IMR-90 (cell line): ENCODE measurements around a stretch of chr10.

- RRBS = no CpG with 5 or more reads among the region's 6 CpGs
CAGE:
- cytosol, long polyA plus RNA = no peak
- long polyA plus RNA = no peak
- nucleus, long polyA plus RNA = no peak
Measured at GRCh38 chr10:16985895-16986299, 143.7 kb downstream of the CUBN start.

DNA sequence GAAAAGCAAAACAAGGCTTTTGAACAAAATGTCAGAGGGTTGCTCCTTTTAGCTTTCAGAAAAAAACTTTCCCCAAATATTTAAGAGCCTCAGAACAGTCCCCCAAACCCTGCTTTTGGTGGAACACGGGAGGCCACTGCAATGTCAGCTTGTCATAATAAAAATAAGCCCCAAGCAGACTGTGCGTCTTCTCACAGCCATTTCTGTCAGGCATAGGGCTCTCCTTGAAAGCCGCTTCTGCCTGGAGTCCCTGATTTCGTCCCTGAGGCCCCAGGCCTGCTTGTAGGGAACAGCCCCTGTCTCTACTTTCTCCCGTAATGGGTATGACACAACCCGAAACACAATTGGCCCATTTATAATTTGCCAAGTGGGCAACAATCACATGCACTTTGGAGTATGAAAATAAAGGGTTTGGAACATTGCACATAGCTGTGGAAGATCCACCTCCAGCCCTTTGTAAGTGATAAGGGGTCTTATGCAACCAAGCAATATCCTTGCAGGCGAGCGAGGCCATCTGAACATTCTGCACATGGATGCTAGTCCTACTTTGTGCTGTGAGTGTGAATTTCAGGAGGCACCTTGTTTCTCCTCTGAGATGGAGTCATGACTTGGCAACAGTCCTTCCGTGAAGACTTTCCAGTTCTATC, 141.7 kb downstream of the CUBN start:
- RRBS = no CpG with 5 or more reads among the region's 9 CpGs
CAGE:
- cytosol, long polyA plus RNA = no peak
- long polyA plus RNA = no peak
- nucleus, long polyA plus RNA = no peak

DNA sequence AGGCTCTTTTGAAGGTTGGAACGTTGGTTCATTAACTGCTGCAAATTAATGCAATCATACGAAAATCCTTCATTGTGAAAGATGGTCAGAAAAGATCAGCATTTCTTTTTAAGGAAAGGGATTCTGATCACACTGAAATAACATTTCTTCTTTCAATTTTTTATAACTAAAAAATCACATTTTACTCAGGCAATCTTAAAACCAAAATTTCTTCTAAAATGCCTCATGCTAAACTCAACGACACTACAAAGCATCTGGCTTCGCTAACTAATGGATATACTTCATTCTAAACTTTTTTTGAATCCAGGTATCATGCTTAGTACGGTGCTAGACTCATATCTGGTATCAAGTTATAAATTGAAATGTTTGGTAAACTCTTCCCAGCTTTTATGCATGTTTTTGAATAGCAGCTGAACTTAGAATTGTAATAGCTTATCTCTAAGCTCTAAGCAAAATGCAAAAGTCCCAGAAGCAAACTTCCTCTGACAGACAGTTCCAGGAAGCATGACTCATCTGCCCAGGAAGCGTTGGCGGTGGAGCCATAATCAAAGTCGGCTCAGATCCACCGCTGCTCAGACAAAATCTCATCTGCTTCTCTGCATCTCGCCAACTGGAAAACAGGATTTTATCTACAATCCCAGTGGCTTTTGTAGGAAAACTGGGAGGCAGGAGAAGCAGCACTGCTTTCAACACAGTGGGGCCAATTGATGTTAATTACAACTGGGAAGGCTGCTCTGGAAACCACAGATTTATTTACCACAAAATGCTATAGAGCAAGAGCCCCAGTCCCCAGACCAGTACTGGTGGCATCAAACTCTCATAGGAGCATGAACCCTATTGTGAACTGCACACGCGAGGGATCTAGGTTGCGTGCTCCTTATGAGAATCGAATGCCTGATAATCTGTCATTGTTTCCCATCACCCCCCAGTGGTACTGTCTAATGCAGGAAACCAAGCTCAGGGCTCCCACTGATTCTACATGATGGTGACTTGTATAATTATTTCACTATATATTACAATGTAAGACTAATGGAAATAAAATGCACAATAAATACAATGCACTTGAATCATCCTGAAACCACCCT, 100.1 kb downstream of the CUBN start:
- RRBS = no CpG with 5 or more reads among the region's 14 CpGs
CAGE:
- cytosol, long polyA plus RNA = no peak
- long polyA plus RNA = no peak
- nucleus, long polyA plus RNA = no peak

- RRBS = no CpG with 5 or more reads among the region's 3 CpGs
CAGE:
- cytosol, long polyA plus RNA = no peak
- long polyA plus RNA = no peak
- nucleus, long polyA plus RNA = no peak
Measured at GRCh38 chr10:17062395-17062924, 67.2 kb downstream of the CUBN start.

GRCh38 chr10:17231137-17231793, 3.2 kb downstream of the VIM start:
- RRBS = no CpG with 5 or more reads among the region's 6 CpGs
CAGE:
- cytosol, long polyA plus RNA = no peak
- long polyA plus RNA = no peak
- nucleus, long polyA plus RNA = no peak

GRCh38 chr10:17452978-17453619, 1.3 kb downstream of the ST8SIA6 start:
- RRBS = 3% methylated on average over 17 of the region's 36 CpGs
CAGE:
- cytosol, long polyA plus RNA = no peak
- long polyA plus RNA = no peak
- nucleus, long polyA plus RNA = no peak

- RRBS = no CpG with 5 or more reads among the region's 7 CpGs
CAGE:
- cytosol, long polyA plus RNA = no peak
- long polyA plus RNA = no peak
- nucleus, long polyA plus RNA = no peak
Measured at GRCh38 chr10:17506282-17506954, 52.0 kb upstream of the ST8SIA6 start.

- RRBS = no CpG with 5 or more reads among the region's 11 CpGs
CAGE:
- cytosol, long polyA plus RNA = no peak
- long polyA plus RNA = no peak
- nucleus, long polyA plus RNA = no peak
Measured at GRCh38 chr10:17648171-17648932, 4.4 kb downstream of the STAM start.

DNA sequence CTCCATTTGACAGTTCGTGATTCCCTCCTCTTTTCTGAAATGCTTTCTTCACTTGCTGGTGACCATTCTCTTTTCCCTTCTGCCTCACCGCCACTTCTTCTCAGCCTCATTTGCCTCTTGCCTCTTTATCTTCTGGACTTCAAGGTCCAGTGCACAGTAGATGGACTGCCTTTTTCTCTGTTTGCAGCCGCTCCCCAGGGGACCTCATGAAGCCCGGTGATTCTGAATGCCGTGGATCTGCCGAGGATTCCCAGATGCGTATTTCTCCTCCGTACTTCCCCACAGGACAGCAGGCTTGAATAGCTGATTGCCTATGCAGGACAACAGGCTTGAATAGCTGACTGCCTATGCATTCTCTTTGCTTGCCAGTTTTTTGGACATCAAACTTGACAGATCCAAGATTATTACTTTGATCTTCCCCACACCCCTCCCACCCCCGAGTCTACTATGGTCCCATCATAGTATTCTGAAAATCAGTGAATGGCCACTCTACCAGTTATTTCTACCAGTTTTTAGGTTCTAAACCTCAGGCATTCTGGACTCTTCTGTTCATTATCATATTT, 38.8 kb upstream of the TMEM236 start:
- RRBS = no CpG with 5 or more reads among the region's 9 CpGs
CAGE:
- cytosol, long polyA plus RNA = no peak
- long polyA plus RNA = no peak
- nucleus, long polyA plus RNA = no peak

DNA sequence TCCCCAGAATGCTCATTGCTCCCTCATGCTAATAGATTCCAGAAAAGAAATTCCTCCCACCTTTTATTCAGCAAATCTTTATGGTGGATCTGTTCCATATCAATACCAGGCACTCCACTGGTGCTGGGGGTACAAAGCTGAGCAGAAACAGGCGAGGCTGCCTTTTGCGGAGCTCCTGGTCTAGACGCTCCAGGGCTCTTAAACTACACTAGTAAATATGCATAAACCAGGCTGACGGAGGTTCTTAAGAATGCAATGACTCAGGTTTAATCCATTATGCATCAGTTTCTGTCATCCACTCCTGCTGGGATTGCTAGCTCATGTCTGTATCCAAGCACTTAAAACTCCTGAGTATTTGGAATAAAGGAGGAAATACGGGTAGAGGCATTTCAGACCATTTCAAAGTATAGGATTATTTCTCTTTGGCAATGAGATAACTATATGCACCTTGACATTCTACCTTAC, 21.6 kb upstream of the MRC1 start:
- RRBS = no CpG with 5 or more reads among the region's 5 CpGs
CAGE:
- cytosol, long polyA plus RNA = no peak
- long polyA plus RNA = no peak
- nucleus, long polyA plus RNA = no peak

- RRBS = no CpG with 5 or more reads among the region's 9 CpGs
CAGE:
- cytosol, long polyA plus RNA = no peak
- long polyA plus RNA = no peak
- nucleus, long polyA plus RNA = no peak
Measured at GRCh38 chr10:17836827-17837379, 27.8 kb downstream of the MRC1 start.

GRCh38 chr10:17891373-17892040, 60.2 kb upstream of the SLC39A12 start:
- RRBS = no CpG with 5 or more reads among the region's 18 CpGs
CAGE:
- cytosol, long polyA plus RNA = no peak
- long polyA plus RNA = no peak
- nucleus, long polyA plus RNA = no peak

- RRBS = no CpG with 5 or more reads among the region's 23 CpGs
CAGE:
- cytosol, long polyA plus RNA = no peak
- long polyA plus RNA = no peak
- nucleus, long polyA plus RNA = no peak
Measured at GRCh38 chr10:18539257-18539658, 112.1 kb downstream of the NSUN6 start.

DNA sequence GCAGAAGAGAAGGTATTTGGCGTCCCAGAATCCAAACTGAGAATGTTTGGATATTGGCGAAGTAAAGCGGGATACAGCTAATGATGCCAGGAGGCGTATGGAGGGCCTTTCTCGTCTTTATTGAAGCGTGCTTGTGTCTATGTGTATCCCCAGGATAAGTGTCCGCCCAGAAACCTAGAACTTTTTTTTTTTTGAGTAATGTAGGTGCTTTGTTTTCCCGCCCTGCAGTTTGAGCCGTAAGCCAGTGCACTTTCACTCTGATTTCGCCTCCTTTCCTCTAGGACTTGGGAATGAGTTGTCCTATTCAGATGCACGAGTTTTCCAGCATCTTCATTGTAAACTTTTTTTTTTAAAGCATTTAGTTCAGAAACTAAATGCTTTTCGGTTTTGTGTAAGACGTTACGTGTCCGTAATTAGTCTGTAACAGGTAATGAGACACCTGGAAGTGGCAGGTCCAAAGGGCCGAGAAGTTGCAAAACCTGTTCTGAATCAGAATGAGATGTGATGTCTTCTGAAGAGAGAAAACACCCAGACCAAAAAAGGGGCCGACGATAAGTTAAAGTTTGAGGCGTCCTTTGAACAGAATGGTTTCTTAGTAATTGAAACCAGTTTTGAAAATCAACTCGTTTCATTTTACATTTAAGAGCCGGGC, 776 bp downstream of the ARL5B start:
- RRBS = no CpG with 5 or more reads among the region's 21 CpGs
CAGE:
- cytosol, long polyA plus RNA = no peak
- long polyA plus RNA = no peak
- nucleus, long polyA plus RNA = no peak

GRCh38 chr10:18710024-18710417, 50.8 kb downstream of the ARL5B start:
- RRBS = 70% methylated on average over 1 of the region's 18 CpGs
CAGE:
- cytosol, long polyA plus RNA = no peak
- long polyA plus RNA = no peak
- nucleus, long polyA plus RNA = no peak

- RRBS = no CpG with 5 or more reads among the region's 1 CpG
CAGE:
- cytosol, long polyA plus RNA = no peak
- long polyA plus RNA = no peak
- nucleus, long polyA plus RNA = no peak
Measured at GRCh38 chr10:19030124-19030323, 18.6 kb upstream of the MALRD1 start.

DNA sequence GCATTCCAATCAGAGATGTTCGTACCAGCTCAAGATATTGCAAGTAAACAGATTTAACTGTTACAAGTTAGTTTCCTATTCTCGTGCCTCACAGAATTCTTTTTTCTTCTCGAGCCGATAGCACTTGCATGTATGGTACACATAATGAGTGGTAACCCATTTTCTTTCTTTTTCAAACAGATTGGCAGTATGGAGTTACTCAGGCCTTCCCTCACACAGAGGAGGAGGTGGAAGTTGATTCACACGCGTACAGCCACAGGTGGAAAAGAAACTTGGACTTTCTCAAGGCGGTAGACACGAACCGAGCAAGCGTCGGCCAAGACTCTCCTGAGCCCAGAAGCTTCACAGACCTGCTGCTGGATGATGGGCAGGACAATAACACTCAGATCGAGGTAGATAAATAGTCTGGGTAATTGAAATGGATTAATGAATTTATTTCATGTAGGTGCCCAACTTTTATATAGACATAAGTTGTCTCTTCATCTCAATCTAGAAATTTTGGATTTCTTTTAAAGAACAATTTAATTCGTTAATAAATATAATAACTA, 185.4 kb downstream of the PLXDC2 start:
- RRBS = no CpG with 5 or more reads among the region's 13 CpGs
CAGE:
- cytosol, long polyA plus RNA = no peak
- long polyA plus RNA = no peak
- nucleus, long polyA plus RNA = no peak

- RRBS = no CpG with 5 or more reads among the region's 9 CpGs
CAGE:
- cytosol, long polyA plus RNA = no peak
- long polyA plus RNA = no peak
- nucleus, long polyA plus RNA = no peak
Measured at GRCh38 chr10:20226999-20228213, 411.2 kb downstream of the PLXDC2 start.

DNA sequence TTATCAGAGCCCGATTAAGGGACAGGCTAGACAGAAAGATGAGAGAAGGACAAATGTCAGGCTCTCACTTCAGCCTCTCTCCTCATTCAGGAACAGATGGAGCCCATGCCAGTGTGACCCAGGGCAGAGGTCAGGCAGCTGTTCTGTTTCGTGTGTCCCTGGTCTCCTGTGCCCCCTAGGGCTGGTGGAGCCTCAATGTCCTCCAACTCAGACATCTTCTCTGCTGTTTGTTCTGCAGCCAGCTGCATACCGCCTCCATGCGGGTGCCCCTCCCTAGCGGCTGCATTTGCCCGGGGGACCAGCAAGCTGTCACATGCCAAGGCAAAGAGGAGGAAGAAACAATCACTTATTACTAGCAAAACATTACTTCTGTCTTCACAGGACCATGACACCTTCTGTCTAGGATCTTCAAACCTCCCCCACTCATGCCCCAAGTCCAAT, 189.1 kb downstream of the SKIDA1 start:
- RRBS = no CpG with 5 or more reads among the region's 6 CpGs
CAGE:
- cytosol, long polyA plus RNA = no peak
- long polyA plus RNA = no peak
- nucleus, long polyA plus RNA = no peak

GRCh38 chr10:21399501-21400089, 125.9 kb downstream of the SKIDA1 start:
- RRBS = no CpG with 5 or more reads among the region's 4 CpGs
CAGE:
- cytosol, long polyA plus RNA = no peak
- long polyA plus RNA = no peak
- nucleus, long polyA plus RNA = no peak